Fallopian tube (tissue), 1 donor: ENCODE measurements around the gene TTLL13.

DNA sequence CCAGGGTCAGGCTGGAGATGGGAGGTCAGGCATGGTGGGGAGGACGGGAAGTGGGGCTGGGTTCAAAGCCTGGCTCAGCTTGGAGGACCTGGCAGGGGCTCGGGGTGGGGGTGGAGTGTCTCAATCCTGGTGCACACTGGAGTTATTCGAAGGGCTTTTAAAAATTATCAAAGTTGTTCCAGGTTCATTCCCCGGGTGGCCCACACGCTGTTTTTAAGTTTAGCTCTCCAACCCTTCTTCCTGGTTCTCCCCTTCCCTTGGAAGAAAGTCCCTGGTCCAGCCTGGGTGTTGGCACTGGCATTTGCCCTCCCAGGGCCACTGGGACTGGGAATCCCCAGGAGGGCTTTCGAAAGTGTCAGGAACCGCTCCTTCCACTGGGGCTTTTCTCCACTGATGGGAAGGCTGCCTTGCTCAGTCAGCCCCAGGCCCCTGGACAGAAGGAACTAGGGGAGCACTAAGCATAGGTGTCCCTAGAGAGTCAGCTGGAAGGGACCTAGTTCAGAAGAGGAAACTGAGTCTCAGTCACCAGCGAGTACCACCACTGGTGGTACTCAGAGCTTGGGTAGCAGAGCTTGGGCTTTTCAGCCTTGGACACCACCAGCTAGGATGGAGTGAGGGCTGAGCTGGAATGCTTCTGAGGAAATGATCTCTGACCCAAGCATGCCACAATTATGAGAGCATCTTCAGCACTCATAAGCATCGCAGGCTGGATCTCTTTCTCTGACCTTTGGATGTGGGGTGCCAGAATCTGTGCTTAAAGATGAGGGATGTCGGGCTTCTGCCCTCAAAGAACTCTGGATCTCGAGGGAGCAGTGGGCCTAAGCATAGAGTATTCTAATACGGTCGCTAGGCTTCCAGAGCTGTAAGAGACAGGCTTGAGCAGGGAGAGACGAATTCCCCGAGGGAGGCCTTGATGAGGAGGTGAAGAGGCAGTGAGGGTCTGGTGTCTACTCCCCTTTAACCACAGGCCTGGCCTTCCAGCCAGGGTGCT lies 36.2 kb downstream of the ZNF710 start:
- PRO-cap, result no peak

DNA sequence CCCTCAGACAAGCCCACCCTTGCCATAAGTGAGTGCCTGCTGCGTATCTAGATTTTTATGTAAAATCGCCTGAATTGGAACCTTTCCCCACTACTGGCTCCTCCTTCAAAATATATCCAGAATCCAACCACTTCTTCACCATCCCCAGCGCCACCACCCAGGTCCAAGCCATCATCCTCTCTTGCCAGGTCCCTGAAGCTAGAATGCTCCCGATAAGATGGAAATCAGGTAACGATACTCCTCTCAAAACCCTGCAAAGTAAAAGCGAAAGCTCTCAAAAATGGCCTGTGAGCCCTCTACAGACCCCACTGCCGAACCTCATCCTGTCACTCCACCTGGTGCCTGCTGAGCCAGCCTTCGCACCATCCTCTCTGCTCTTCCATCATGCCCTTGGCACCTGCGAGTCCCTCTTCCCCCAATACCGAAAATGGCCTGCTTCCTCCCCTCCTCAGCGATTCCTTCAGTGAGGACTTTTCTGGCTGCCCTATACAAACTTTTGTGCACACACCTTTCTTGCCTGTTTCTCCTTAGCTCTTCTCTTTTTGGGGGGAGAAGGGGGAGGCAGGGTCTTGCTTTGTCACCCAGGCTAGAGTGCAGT lies 3.2 kb downstream of the IDH2 start:
- PRO-cap, result no peak

DNA sequence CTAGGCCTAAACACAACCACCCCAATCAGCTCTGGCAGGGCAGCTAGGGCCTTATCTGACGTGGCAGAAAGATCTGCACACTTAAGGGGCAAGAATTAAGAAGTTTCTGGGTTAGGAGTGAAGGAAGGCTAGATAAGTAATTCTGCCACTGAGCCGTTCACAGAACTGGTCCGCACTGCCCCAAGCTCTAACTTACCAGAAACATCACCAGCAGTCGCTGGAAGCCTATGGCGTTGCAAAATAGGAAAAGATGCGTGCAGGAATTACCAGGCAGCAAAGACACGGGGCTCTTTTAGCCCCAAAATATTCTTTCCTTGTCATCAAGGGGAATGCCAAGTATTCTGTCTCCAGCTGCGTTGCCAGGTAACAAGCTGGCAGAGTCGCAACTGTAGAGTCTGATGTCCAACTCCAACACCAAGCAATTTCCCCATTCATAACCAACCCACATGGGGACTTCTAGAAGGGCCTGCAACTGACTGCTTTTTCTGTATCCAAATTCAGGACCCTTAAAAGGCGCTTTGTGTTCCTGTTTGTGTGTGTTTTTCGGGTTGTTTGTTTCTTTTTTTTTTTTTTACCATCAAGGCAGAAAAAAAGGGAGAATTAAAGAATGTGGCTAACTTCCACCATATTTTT lies 1.8 kb downstream of the IDH2 start:
- PRO-cap, result no peak

GRCh38 chr15:90184738-90185840 lies 16.0 kb upstream of the SEMA4B start:
- PRO-cap, result bidirectional peak, plus-strand start at chr15:90184921, minus-strand start at chr15:90184863; bidirectional peak, plus-strand start at chr15:90185327, minus-strand start at chr15:90185229

- PRO-cap, result bidirectional peak, plus-strand start at chr15:90192284, minus-strand start at chr15:90192127
Observed at GRCh38 chr15:90191637-90192654, 9.2 kb upstream of the SEMA4B start.

- PRO-cap, result no peak
Observed at GRCh38 chr15:90212673-90213097, 11.6 kb downstream of the SEMA4B start.

- PRO-cap, result no peak
Observed at GRCh38 chr15:90227948-90228359, 5.8 kb downstream of the CIB1 start.

GRCh38 chr15:90249291-90249905 lies at the start of gene TTLL13:
TTLL13 (plus strand) TSS chr15:90249556.
- PRO-cap, result bidirectional peak, plus-strand start at chr15:90249532, minus-strand start at chr15:90249387

DNA sequence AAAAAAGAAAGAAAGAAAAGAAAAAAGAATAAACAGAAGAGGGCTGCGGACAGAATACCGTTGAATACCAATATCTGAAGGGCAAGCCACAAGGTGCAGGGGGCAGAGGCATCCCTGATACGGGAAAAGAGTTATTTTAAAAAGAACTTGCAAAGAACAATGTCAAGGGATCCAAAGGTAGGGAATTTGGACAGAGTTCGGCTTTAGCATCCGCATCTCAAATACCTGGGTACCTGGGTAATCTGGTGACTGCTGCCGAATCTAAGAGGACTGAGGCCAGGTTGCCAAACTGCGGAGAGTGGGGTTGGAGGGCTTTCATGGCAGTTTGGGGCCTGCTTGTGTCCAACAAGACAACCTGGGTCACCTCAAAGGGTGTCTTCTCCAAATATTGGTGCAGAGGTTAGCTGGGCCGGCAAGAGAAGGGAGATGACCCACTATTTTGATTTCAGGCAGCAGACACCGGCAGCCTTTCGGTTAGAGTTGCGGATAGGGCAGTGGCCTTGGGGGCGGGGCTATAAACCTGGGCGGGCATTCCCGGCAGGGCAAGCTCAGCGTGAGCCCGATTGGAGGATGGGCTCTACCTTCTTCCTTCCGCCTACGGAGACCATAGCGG lies 465 bp upstream of the IQGAP1 start:
- PRO-cap, result bidirectional peak, plus-strand start outside the sequence, minus-strand start at position 461 of the sequence

- PRO-cap, result no peak
Observed at GRCh38 chr15:90454760-90454980, 66.6 kb downstream of the IQGAP1 start.

DNA sequence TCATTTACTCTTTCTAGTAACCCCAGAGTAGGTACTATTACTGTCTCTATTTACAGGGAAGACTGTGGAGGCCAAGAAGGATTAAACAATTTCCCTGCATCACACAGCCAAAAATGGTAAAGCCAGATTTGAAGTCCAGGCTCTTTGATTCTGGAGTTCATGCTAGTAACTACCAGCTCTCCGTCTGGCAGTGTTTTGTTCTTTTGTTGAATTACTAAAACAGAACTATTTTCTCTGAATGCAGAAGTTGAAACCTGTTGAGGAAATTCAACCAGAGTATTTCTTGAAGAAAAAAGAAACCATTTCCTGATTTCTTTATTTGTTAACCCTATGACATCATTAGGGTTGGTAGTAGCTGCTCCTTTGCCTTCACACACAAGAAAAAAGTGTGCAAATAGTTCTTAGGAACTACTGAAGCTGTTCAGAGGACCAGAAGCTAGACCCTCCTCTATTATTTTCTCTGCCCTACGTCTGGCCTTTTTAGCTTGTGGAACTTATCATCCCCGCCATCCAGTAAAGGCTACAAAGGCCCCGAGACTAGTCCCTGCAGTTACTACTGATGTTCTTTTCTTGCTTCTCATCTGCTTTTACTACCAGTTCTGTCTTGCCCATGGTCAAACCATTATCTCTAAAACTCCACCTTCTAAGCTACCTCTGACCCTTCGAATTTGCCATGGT lies 34.4 kb downstream of the CRTC3 start:
- PRO-cap, result no peak

- PRO-cap, result no peak
Observed at GRCh38 chr15:90581105-90581379, 51.3 kb downstream of the CRTC3 start.

GRCh38 chr15:90598011-90598901 lies 68.5 kb downstream of the CRTC3 start:
- PRO-cap, result no peak

DNA sequence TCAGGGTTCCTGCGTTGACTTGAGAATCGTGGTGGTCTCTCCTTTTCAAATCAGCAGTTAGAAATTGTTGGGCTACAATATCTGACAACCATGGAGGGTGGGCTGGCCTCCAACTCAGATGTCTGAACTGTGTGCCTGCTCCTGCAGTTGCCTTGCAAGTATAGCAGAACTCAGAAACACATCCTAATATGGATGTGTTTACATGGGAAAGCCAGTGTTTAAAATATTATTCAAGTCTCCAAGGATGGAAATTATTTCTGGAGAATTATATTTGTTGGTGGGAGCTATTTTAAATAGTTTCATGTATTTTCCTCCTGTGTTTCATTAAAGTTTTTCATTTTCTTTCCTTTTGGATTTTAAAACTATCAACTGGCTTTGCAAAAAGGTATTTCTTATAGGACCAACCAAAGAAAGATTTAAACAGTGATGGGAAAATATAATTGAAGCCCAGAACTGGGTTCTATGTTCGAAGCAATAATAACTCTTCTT lies 80.2 kb downstream of the CRTC3 start:
- PRO-cap, result no peak

GRCh38 chr15:90680678-90680887 lies 36.6 kb upstream of the BLM start:
- PRO-cap, result no peak

GRCh38 chr15:90838619-90838929 lies 29.8 kb upstream of the FURIN start:
- PRO-cap, result no peak

DNA sequence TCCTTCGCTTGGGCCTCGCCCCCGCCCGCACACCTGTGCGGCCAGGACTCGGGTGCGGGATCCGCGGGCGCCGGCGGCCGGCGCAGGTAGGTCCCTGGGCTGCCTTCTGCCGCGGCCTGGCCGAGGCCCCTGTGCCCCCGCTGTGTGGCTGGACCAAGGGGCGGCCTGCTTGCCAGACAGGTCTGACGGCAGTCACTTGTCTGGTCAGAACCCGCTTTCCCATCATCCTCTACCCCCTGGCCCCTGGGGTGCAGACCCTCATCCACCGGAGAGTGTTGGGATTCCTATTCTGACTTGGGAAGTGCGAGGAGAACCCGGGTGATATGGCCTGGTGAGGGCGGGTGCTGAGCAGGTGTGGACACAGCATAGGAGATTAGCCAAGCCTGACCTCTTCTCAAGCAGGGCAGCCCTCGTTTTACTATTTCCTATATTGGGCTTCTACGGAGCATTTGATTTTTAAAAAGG lies 3.8 kb downstream of the FURIN start:
- PRO-cap, result bidirectional peak, plus-strand start at position 44 of the sequence, minus-strand start outside the sequence; unidirectional peak, minus-strand start at position 108 of the sequence; unidirectional peak, minus-strand start at position 144 of the sequence; unidirectional peak, minus-strand start at position 296 of the sequence; unidirectional peak, minus-strand start at position 356 of the sequence

GRCh38 chr15:90903673-90904251 lies 660 bp downstream of the MAN2A2 start:
- PRO-cap, result no peak

- PRO-cap, result no peak
Observed at GRCh38 chr15:90914276-90914762, 11.2 kb downstream of the MAN2A2 start.

- PRO-cap, result no peak
Observed at GRCh38 chr15:90914979-90915783, 12.1 kb downstream of the MAN2A2 start.